Thyroid gland (tissue), 7 donors: ENCODE measurements around the genes CCDC127, AHRR and ZDHHC11.

DNA sequence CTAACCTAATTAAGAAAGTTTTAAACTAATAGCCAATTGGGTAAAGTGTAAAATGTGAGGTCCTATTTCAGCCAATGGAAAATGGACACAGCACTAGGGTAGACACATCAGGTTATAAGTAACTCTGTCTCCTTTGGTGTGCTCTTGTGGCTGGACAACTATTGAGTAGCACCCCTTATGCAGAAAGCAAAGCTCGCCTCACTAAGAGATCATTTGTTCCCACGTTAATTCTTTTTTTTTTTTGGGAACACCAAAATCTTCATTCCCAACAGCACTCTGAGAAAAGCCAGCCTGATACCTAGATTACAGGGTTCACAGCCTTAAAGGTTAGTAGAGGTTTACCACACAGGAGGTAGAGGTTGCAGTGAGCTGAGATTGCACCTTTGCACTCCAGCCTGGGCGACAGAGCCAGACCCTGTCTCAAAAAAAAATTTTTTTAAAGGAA lies 77.0 kb upstream of the PLEKHG4B start:
- PRO-cap, 2 experiments, result no peak in any of the 2 experiments
- RAMPAGE, long total RNA, 5 experiments, result no peak in any of the 5 experiments

- PRO-cap, 2 experiments, result peak in 2 of 2 experiments; most common plus-strand start chr5:53457 (in 1); most common minus-strand start chr5:53888 (in 2)
- RAMPAGE, long total RNA, 5 experiments, result no peak in any of the 5 experiments
Observed at GRCh38 chr5:53226-54257, 38.4 kb upstream of the PLEKHG4B start.

GRCh38 chr5:217373-218459 lies at the start of gene CCDC127:
CCDC127 (minus strand) TSS chr5:218153.
- PRO-cap, 2 experiments, result peak in 2 of 2 experiments; most common plus-strand start chr5:218320 (in 2); most common minus-strand start chr5:218143 (in 1)
- RAMPAGE, long total RNA, 5 experiments, result start-site peak on the plus strand in 5 of 5 experiments, at chr5:218289-218353 at its widest, 526 to 2,308 reads per replicate; start-site peak on the minus strand in 4 of 5 experiments, at chr5:218136-218255 at its widest, 7 to 123 reads per replicate

- PRO-cap, 2 experiments, result no peak in any of the 2 experiments
- RAMPAGE, long total RNA, 5 experiments, result no peak in any of the 5 experiments
Observed at GRCh38 chr5:220135-220406, 2.0 kb downstream of the SDHA start.

DNA sequence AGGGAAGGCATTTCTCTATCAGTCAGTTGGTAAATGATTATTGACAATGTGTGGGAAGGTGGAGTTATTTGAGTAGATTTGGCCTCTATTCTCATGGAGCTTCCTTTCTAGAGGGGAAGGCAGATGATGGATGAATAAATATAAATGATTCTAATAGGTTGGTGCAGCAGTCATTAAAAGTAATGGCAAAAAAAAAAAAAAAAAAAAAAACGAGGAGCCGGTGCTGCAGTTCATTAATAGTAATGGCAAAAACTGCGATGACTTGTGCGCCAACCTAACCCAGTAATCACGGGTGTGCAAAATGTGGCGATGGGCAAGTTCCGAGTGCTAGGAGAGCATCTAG lies 8.1 kb downstream of the PDCD6 start:
- PRO-cap, 2 experiments, result no peak in any of the 2 experiments
- RAMPAGE, long total RNA, 5 experiments, result no peak in any of the 5 experiments

DNA sequence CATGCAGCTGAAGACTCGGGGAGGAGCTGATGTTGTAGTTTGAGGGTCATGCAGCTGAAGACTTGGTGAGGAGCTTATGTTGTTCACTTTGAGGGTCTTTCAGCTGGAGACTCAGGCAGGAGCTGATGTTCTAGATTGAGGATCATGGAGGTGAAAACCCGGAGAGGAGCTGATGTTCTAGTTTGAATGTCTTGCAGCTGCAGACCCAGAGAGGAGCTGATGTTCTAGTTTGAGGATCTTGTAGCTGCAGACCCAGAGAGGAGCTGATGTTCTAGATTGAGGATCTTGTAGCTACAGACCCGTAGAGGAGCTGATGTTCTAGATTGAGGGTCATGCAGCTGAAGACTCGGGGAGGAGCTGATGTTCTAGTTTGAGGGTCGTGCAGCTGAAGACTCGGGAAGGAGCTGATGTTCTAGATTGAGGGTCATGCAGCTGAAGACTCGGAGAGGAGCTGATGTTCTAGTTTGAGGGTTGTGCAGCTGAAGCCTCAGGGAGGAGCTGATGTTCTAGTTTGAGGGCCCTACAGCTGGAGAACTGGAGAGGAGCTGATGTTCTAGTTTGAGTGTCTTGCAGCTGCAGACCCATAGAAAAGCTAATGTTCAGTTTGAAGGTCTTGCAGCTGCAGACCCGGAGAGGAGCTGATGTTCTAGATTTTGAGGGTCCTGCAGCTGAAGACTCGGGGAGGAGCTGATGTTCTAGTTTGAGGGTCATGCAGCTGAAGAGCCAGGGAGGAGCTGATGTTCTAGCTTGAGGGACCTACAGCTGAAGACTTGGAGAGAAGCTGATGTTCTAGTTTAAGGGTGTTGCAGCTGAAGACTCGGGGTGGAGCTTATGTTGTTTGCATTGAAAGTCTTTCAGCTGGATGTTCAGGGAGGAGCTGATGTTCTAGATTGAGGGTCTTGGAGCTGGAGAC lies 12.0 kb downstream of the PDCD6 start:
- PRO-cap, 2 experiments, result no peak in any of the 2 experiments
- RAMPAGE, long total RNA, 5 experiments, result no peak in any of the 5 experiments

GRCh38 chr5:321462-321853 lies at the start of gene AHRR:
AHRR (plus strand) TSS chr5:321714.
- PRO-cap, 2 experiments, result peak in 1 of 2 experiments; most common plus-strand start chr5:321719 (in 1)
- RAMPAGE, long total RNA, 5 experiments, result no peak in any of the 5 experiments

DNA sequence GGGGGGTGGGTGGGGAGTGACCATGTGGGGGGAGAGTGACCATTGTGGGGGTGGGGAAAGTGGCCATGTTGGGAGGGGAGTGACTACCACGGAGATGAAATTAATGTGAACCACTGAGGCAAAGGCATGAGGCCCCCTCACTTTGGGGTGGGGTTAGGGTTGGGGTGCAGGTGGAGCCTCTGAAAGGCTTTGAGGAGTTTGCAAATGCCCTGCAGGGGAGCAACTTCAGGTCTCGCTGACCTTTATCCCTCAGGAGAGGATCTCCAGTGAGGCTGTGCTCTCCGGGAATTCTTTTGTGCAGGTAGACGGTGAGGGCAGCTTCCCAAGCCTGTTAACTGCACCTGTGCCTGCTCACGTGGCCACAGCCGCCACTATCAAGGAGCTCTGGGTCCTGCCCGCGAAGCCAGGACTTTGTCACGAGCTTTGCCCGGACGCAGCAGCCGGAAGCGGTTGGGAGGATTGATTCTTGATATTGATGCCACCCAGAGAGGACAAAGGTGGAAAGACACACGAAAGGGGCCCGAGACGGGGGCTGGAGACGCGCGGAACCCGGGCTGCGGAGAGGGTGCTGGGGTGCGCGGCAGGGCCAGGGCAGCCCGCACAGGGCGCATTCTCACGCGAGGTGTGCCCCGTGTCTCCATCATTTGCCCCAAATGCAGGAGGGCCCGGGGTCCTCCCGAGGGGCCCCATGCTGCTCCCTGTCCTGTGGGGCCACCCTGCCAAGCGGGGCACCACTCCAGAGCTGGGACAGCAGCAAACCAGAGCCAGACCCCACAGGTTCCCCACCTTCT lies 18.3 kb downstream of the SLC9A3 start:
- PRO-cap, 2 experiments, result no peak in any of the 2 experiments
- RAMPAGE, long total RNA, 5 experiments, result no peak in any of the 5 experiments

- PRO-cap, 2 experiments, result no peak in any of the 2 experiments
- RAMPAGE, long total RNA, 5 experiments, result no peak in any of the 5 experiments
Observed at GRCh38 chr5:514601-515678, 9.3 kb downstream of the SLC9A3 start.

GRCh38 chr5:518653-519267 lies 5.5 kb downstream of the SLC9A3 start:
- PRO-cap, 2 experiments, result no peak in any of the 2 experiments
- RAMPAGE, long total RNA, 5 experiments, result no peak in any of the 5 experiments

GRCh38 chr5:538947-539706 lies 14.9 kb upstream of the SLC9A3 start:
- PRO-cap, 2 experiments, result no peak in any of the 2 experiments
- RAMPAGE, long total RNA, 5 experiments, result no peak in any of the 5 experiments

GRCh38 chr5:546617-547038 lies 22.4 kb upstream of the SLC9A3 start:
- PRO-cap, 2 experiments, result no peak in any of the 2 experiments
- RAMPAGE, long total RNA, 5 experiments, result no peak in any of the 5 experiments

GRCh38 chr5:624628-625161 lies 12.6 kb downstream of the CEP72 start:
- PRO-cap, 2 experiments, result no peak in any of the 2 experiments
- RAMPAGE, long total RNA, 5 experiments, result no peak in any of the 5 experiments

DNA sequence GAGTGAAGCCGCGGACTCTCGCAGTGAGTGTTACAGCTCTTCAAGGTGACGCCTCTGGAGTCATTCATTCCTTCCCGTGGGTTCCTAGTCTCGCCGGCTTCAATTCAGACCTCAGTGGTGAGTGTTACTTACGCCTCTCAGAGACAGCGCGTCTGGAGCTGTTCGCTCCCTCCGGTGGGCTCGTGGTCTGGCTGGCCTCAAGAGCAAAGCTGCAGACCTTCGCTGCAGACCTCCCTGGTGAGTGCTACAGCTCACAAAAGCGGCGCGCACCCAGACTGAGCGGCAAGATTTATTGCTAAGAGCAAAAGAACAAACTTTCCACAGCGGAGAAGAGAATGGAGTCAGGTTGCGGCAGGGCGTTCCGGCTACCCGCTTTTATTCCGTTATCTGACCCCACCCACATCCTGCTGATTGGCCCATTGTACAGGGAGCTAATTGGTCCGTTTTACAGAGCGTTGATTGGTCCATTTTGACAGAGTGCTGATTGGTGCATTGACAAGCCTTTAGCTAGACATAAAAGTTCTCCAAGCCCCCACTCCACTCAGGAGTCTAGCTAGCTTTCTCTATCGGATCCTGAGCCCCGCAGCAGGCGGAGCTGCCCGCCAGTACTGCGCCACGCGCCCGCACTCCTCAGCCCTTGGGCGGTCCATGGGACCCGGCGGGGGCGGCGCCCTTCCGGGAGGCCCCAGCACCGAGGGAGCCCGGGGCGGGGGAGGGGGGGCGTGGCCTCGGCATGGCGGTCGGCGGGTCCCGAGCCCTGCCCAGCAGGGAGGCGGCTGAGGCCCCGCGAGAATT lies 7.1 kb downstream of the ZDHHC11B start:
- PRO-cap, 2 experiments, result no peak in any of the 2 experiments
- RAMPAGE, long total RNA, 5 experiments, result no peak in any of the 5 experiments

- PRO-cap, 2 experiments, result no peak in any of the 2 experiments
- RAMPAGE, long total RNA, 5 experiments, result no peak in any of the 5 experiments
Observed at GRCh38 chr5:850486-851053, at the start of gene ZDHHC11. ZDHHC11 (minus strand) TSS chr5:850986.

DNA sequence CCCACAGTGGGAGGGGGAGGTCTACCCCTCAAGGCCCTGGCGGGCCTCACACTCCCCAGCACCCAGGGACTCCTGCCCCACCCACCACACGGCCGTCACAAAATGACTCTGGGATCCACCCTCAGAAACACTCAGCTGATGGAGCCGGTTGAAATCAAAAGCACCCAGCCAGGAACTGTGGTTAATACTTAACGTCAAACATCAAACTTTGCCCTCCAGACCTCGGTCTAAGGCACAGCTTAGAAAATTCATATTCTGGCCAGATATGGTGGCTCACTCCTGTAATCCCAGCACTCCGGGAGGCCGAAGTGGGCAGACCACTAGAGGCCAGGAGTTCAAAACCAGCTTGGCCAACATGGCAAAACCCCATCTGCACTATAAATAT lies 6.0 kb downstream of the SLC12A7 start:
- PRO-cap, 2 experiments, result no peak in any of the 2 experiments
- RAMPAGE, long total RNA, 5 experiments, result no peak in any of the 5 experiments

DNA sequence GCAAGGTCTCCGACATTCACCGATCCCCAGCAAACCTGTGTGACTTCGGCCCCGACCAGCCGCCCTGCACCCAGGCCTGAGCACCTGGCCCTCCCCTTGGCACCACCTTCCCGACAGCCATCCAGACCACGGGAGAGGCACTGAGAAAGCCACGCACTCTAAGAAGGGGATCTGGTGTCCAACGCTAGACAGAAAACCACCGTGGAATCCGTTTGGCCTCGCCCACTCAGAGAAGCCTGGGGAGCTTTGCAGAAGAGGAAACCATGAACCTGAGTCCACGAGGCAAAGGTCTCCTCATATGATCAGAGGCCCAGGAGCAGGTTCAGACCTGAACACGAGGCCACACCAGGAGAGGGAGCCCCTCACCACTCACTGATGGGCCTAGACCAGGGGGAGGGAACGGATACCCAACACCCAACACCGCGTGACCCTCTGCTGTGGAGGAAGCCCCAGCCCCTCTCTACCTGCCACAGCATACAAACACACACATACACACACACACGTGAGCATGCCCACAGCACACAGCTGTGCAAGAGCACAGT lies 4.3 kb downstream of the SLC12A7 start:
- PRO-cap, 2 experiments, result no peak in any of the 2 experiments
- RAMPAGE, long total RNA, 5 experiments, result no peak in any of the 5 experiments

DNA sequence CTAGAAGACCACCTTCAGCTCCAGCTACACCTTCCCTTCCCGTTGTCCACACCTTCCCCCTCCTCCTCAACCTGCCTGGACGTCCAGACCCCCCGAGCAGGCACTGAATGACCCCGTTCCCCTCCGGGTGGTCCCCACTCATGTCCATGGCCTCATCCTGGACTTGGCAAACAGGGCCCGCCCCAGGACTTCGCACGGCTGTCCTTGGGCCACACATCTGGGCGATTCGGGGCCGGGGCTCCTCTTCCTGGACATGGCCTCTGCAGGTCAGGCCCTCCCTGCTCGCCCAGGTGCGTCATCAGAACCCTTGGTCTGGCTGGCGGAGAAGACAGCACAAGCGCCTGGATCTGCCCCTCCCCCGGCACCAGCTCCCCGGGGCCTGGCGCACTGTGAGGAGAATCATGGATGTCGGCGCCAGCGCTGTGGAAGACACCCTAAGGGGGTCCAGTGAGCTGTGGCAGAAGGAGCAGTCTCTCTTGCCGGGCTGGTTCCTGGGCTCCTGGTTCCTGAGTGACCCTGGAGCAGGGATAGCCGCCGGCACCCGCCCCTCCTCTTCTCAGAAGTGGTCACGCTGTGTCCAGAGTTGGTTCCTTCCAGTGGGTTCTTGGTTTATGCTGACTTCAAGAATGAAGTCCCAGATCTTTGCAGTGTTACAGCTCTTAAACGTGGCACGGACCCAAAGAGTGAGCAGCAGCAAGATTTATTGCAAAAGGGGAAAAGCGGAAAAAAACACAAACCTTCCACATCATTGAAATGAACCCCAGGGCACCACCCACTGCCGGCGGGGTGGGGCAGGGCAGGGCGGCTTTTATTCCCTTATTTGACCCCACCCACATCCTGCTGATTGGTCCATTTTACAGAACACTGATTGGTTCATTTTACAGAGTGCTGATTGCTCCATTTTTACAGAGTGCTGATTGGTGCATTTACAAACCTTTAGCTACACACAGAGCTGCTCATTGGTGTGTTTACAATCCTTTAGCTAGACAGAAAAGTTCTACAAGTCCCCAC lies 25.9 kb upstream of the SLC12A7 start:
- PRO-cap, 2 experiments, result peak in 1 of 2 experiments; most common minus-strand start position 783 of the sequence (in 1)
- RAMPAGE, long total RNA, 5 experiments, result no peak in any of the 5 experiments

GRCh38 chr5:1201940-1202470 lies 610 bp downstream of the SLC6A19 start:
- PRO-cap, 2 experiments, result no peak in any of the 2 experiments
- RAMPAGE, long total RNA, 5 experiments, result no peak in any of the 5 experiments

GRCh38 chr5:1291657-1292039 lies 3.2 kb downstream of the TERT start:
- PRO-cap, 2 experiments, result no peak in any of the 2 experiments
- RAMPAGE, long total RNA, 5 experiments, result no peak in any of the 5 experiments